Measurements from ENCODE around the genes BMP7 and C20orf85.

DNA sequence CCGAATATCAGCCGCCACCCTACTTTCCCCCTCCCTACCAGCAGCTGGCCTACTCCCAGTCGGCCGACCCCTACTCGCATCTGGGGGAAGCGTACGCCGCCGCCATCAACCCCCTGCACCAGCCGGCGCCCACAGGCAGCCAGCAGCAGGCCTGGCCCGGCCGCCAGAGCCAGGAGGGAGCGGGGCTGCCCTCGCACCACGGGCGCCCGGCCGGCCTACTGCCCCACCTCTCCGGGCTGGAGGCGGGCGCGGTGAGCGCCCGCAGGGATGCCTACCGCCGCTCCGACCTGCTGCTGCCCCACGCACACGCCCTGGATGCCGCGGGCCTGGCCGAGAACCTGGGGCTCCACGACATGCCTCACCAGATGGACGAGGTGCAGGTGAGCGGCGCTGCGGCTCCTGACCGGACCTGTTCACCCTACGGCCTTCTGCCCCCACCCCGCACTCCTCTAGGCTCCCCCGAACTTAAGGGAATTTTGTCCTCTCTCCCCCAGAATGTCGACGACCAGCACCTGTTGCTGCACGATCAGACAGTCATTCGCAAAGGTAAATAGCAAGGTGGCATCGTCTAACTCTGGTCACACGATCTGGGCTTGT lies 2.3 kb downstream of the TFAP2C start:
- PRO-cap, result no peak
- RAMPAGE, long total RNA, 2 experiments, result no peak in any of the 2 experiments

DNA sequence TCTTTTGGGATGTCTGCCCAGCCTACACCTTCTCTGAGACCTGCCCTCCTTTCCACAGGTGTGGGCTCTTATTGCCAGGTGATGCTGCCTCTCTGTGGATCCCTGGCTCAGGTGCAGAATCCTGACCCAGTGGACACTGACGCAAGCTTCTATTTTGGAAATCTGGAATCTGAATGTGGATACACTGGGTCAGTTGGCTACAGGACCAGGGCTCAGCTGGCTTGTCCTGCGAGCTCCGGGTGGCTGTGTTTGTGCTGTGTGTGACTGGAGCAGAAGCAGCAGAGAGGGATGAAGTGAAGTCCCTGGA lies 54.4 kb downstream of the TFAP2C start:
- PRO-cap, result no peak
- RAMPAGE, long total RNA, 2 experiments, result no peak in any of the 2 experiments

DNA sequence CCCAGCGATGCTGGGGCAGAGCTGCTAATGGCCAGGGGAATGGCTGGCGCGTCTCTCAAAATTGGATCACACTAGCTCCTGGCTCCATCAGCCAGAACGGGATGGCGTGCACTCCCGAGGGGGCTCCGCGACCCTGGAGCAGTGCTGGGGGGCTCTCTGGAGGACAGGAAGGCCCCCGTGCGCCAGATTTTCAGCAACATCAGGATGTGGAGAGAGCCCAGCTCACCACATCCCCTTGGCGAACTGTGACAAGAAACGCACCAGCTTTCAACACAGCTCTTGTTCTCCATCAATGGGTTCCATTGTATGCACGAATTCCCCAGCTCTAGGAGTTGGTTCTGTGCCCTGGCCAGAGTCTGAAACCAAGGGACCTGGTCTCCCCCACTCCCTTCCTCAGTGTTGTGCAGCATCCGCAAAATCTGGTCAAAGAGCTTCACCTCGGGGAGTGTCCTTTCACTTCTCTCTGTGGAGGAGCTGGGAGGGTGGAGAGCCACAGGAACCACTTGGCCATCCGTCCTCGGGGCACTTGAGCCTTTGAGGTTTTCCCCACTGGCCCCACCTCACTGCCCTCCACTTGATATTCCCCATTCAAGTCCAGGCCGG lies 74.2 kb downstream of the TFAP2C start:
- PRO-cap, result no peak
- RAMPAGE, long total RNA, 2 experiments, result no peak in any of the 2 experiments

DNA sequence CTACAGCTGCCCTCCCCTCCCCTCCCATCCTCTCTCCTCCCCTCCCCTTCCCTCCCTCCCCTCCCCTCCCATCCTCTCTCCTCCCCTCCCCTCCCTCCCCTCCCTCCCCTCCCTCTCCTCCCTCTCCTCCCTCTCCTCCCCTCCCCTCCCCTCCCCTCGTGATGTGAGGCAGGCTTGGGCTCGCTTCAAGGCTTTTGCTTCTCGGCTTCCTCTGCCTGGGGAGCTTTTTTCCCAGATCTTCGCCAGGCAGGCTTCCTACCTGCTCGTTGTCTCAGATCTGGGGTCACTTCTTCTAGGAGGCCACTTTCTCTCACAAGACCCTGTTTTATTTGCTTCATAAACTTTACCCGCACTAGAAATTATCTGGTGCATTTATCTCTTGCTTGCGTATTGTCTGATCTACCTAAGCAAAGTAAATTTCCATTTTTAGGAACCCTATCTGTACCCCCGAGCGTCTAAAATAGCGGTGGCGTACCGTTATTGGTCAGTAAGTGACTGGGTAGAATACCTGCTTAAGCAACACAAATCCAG lies 150.8 kb downstream of the TFAP2C start:
- PRO-cap, result unidirectional peak, plus-strand start at position 234 of the sequence
- RAMPAGE, long total RNA, 2 experiments, result no peak in any of the 2 experiments

- PRO-cap, result no peak
- RAMPAGE, long total RNA, 2 experiments, result no peak in any of the 2 experiments
Measured at GRCh38 chr20:57148133-57148885, 118.1 kb downstream of the BMP7 start.

- PRO-cap, result unidirectional peak, plus-strand start at chr20:57265433
- RAMPAGE, long total RNA, 2 experiments, result no peak in any of the 2 experiments
Measured at GRCh38 chr20:57265094-57265493, 1.3 kb downstream of the BMP7 start.

- PRO-cap, result bidirectional peak, plus-strand start at chr20:57266440, minus-strand start at chr20:57266352
- RAMPAGE, long total RNA, 2 experiments, result no peak in any of the 2 experiments
Measured at GRCh38 chr20:57265855-57266551, 438 bp downstream of the BMP7 start.

- PRO-cap, result unidirectional peak, minus-strand start at chr20:57266669; unidirectional peak, minus-strand start at chr20:57266974
- RAMPAGE, long total RNA, 2 experiments, result start-site peak on the minus strand in 2 of 2 experiments, at chr20:57266604-57266675 at its widest, 26 to 28 reads per replicate
Measured at GRCh38 chr20:57266552-57267182, at the start of gene BMP7. BMP7 (minus strand) TSS chr20:57266641.

GRCh38 chr20:57374584-57375157 lies 16.5 kb upstream of the RBM38 start:
- PRO-cap, result no peak
- RAMPAGE, long total RNA, 2 experiments, result no peak in any of the 2 experiments

GRCh38 chr20:57375158-57375646 lies 16.0 kb upstream of the RBM38 start:
- PRO-cap, result no peak
- RAMPAGE, long total RNA, 2 experiments, result no peak in any of the 2 experiments

GRCh38 chr20:57391783-57392254 lies 623 bp downstream of the RBM38 start:
- PRO-cap, result no peak
- RAMPAGE, long total RNA, 2 experiments, result no peak in any of the 2 experiments

DNA sequence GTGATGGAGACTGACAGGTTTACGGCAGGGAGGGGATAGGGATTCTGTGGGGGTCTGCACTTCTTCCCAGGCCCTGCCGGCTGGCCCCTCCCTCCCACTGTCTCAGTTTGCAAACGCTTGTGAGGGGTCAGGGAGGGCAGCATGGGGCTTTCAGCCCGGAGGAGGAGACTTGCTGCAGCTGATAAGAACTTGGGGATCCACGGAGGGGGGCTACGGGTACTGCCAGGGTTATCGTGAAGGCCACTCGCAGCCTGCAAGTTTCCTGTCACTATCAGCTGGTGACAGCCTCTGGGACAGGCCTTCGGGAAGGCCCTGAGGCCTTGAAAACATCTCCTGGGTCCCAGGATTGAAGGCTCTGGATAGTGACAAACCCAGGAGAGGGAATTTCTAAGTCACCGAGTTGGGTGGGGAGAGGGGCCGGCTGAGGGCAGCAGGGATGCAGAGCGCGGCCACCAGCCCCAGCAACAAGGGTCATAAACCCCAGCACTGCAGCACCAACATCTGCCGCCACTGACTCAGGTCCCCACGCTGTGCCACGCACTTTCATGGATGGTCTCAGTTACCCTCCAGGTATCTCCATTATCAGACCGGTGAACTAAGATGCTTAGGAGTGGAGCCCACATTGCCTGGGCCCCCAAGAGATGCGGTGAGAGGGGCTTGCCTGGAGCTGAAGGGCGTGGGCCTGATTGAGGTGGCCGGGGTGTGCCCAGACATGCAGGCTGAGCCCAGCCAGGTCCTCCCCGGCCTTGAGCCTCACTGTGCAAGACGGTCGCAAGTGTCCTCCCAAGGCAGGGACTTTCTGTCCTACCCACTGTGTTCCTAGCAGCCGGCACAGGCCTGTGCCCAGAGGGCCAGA lies 19.1 kb downstream of the RBM38 start:
- PRO-cap, result no peak
- RAMPAGE, long total RNA, 2 experiments, result no peak in any of the 2 experiments

- PRO-cap, result no peak
- RAMPAGE, long total RNA, 2 experiments, result no peak in any of the 2 experiments
Measured at GRCh38 chr20:57495081-57495635, 29.8 kb downstream of the CTCFL start.

GRCh38 chr20:57580452-57580938 lies 19.6 kb downstream of the PCK1 start:
- PRO-cap, result no peak
- RAMPAGE, long total RNA, 2 experiments, result no peak in any of the 2 experiments

- PRO-cap, result no peak
- RAMPAGE, long total RNA, 2 experiments, result no peak in any of the 2 experiments
Measured at GRCh38 chr20:57586082-57586778, 25.3 kb downstream of the PCK1 start.

DNA sequence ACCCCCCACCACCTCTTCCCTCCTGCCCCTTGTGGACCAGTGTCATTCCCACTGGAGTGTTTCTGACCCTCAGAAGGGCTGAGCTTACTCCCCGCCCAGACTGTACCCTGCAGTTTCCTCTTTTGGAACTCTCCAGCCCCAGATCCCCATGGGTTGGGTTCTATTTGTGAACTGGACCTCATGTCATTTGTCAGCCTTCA lies 92.4 kb upstream of the PMEPA1 start:
- PRO-cap, result unidirectional peak, minus-strand start at position 58 of the sequence
- RAMPAGE, long total RNA, 2 experiments, result no peak in any of the 2 experiments

- PRO-cap, result no peak
- RAMPAGE, long total RNA, 2 experiments, result no peak in any of the 2 experiments
Measured at GRCh38 chr20:58074600-58075124, 76.0 kb upstream of the C20orf85 start.

DNA sequence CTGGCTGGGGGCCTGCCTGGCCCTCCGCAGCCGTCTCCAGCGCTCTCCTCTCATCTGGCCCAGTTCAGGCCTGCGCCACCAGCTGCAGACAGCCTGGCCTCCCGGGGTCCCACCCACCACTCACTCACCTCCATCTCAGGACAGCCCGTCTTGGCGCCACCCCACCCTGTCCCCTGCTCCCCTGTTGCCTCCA lies 21.0 kb upstream of the C20orf85 start:
- PRO-cap, result no peak
- RAMPAGE, long total RNA, 2 experiments, result no peak in any of the 2 experiments

DNA sequence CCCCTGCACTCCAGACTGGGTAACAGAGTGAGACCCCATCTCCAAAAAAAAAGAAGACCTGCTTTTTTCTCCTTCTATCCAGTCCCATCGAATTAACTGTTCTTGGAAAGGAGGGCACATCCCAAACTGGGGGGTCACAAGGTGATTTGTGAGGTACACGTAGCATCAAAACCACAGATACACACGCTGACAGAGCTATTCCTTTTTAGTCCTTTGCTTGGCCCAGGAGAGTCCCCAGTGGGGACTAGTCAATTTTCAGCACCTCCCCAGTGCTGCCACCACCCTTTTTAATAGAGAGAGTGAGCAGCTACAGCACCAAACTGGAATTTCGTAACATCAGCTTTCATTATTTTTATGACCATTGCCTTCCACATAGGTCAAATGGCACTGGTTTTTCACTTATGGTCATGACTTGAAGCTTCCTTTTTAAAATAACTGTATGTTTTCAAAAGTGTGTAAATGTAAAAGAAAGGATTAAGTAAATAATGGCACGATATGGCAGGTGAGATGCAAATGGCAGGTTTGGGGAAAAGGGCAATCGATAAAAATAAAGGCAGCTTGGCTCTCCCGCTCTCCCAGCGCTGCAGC lies 17.7 kb upstream of the C20orf85 start:
- PRO-cap, result no peak
- RAMPAGE, long total RNA, 2 experiments, result no peak in any of the 2 experiments

DNA sequence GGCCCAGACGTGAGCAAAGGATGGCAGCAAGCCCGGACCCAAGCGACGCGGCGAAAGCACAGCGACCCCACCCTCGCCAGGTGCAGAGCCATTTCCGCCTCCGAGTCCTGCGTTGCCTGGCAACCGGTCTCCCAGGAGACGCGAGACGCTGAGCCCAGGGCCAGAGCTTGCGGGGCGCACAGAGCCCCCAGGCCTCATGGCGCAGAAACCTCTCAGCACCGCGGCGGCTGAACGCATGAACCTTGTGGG lies at the start of gene C20orf85:
Gene C20orf85 (plus strand): TSS at position 134 of the 249 bp plus-strand sequence.
- PRO-cap, result no peak
- RAMPAGE, long total RNA, 2 experiments, result no peak in any of the 2 experiments